Tongue (tissue), 2 donors: ENCODE measurements around a stretch of chr15.

DNA sequence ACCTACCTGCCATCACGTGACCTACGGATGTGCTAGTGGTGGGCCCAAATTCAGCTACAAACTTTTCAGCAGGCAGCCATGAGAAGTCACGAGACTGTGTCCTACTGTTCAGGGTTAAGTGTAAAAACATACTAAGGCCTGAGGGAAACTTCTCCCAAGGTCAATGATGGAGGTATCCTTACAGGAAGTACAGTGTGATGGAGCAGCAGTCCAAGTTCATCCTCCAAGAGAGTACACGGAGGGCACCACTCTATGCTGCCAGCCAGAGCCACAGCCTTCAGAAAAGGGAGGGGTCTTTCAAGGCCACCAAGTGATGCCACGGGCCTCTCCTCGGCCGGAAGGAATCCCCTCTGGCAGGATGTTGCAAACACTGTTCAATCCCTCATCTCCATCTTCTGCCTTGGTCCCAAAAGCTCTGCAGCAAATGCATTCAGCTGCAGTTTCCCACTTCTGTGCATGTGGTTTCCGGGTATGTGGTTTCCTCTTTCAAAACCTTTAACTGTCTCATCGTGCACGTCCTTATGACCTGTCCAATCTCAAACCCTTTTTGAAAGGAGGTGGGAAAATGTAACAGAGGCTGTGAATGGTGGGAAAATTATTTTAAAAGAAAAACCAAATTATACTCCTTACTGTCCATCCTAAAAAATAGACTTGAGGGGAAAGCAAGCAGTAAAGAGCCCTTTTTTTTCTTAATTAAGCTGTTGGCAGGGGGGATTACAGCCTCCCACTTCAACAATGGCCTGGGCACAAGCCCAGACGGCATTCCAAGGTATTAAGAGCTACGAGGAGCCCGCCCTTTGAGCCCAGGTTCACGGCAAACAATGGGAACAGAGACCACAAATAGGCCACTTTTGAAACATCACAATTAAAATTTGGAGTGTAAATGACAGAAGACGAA, 9.2 kb downstream of the CHSY1 start:
- RAMPAGE, long total RNA: no peak

GRCh38 chr15:101271135-101271760, 6.0 kb downstream of the SELENOS start:
- RAMPAGE, long total RNA: no peak

GRCh38 chr15:101292884-101293655, 2.0 kb downstream of the SNRPA1 start:
- RAMPAGE, long total RNA: no peak

- RAMPAGE, long total RNA: no peak
Observed at GRCh38 chr15:101333982-101334340, 38.9 kb upstream of the SNRPA1 start.

- RAMPAGE, long total RNA: no peak
Observed at GRCh38 chr15:101488318-101489000, 1.0 kb downstream of the PCSK6 start.

DNA sequence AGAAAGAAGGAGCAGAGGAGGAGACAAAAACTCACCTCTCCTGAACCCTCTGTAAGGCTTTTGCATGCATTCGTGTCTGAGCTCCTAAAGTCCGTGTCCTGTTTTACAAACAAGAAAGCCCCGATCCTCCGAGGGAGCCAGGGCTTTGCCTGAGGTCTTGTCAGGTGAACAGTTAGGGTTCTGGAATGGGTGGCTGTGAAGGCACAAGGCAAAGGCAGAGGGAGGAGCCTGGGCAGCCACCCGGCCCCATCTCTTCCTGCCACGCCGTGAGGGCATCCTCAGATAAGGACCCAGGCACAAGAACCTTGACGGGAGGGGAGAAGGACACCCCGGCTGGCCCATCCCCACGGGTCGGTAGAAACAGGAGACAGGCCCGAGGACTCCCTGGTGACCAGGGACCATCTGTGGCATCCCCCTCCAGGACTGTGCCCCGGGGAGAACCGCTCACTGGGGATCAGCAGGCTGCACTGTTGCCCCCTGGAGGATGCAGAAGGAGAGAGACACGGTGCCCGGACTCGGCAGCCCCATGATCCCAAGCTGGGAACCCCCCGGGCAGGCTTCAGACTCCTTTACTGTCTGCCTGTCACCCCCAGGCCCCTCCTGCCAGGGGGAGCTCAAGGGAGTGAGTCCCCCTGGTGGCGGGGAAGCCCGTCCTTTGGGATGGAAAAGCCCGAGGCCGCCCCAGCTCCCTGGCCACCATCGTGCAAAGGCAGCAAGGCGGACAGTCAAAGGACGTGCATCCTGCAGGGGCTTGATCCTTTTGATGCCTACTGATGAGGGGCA, 12.3 kb upstream of the PCSK6 start:
- RAMPAGE, long total RNA: no peak

GRCh38 chr15:101641891-101642347, 10.3 kb downstream of the TM2D3 start:
- RAMPAGE, long total RNA: no peak

- RAMPAGE, long total RNA: no peak
Observed at GRCh38 chr15:101652430-101653444, 556 bp upstream of the TM2D3 start.

GRCh38 chr15:101782051-101782460, 21.3 kb upstream of the OR4F6 start:
- RAMPAGE, long total RNA: no peak